ENCODE measurements around a stretch of chr15.

- PRO-cap = no peak
Measured at GRCh38 chr15:101497437-101498220, 8.1 kb upstream of the PCSK6 start.

GRCh38 chr15:101654914-101655352, 2.8 kb upstream of the TM2D3 start:
- PRO-cap = no peak

GRCh38 chr15:101657925-101658425, 5.8 kb upstream of the TM2D3 start:
- PRO-cap = no peak